ENCODE results near the genes MTMR12 and ZFR.

- PRO-cap = unidirectional peak, minus-strand start at chr5:20469268
These were observed 481.0 kb upstream of the CDH18 start for GRCh38 chr5:20469067-20469345.

DNA sequence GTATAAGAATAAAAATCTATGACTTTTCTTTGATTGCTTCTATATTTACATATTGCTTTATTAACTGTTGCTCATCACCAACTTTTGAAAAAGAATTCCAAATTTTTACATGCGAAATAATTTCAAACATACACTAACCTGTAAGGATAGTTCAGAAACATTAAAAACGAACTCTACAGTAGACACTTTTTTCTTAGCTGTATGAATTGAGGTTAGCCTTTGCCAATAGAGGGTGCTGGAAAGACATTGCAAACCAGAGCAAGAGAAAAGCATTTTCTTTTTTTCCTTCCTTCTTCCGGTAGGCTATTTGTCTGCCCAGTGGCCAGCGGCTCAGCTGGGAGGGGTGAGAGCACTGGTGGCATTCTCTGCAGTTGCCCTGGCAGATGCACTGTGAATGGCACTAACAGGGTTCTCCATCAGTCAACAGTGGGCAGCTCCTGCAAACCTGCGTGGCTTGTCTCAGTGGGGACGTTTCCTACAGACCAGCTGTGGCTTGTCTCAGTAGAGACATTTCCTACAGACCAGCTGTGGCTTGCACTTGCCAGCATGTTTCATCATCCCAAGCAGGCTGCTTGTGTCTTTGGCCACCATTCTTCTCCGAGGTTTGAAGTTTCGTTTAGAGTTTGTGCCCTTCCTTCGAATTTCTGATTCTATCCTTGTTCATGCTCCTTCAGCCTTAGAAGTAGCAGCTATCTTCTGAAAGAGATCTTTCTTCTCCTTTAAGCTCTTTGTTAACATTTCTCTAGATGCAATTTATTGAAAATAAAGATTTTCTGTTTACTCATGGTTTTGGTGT is 984.5 kb upstream of the CDH18 start:
- PRO-cap = no peak

GRCh38 chr5:25445305-25446349 is 800.8 kb upstream of the CDH10 start:
- PRO-cap = no peak

DNA sequence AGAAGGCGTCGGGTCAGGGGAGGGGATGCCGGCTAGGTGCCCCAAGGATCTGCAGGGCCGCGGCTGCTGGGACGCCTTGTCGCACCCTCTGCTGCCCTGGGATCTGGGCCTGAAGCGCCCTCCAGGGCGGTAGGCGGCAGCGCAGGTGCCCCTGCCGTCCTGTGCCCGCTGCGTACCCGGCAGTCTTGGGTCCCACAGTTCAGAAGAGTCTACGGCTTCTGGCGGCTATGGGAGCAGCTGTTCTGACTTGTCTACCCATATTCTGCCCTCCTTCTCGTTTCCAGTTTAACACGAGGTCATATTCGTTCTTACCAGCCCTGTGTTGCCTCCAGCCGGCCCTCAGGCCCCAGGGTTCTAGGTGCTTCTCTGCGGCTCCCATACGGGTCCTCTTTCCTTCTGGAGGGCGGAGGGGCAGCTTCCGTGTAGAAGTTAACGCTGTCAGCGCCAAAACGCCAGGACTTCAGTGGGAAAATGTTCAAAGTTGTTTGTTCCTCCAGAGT is 1771.9 kb upstream of the CDH9 start:
- PRO-cap = no peak

DNA sequence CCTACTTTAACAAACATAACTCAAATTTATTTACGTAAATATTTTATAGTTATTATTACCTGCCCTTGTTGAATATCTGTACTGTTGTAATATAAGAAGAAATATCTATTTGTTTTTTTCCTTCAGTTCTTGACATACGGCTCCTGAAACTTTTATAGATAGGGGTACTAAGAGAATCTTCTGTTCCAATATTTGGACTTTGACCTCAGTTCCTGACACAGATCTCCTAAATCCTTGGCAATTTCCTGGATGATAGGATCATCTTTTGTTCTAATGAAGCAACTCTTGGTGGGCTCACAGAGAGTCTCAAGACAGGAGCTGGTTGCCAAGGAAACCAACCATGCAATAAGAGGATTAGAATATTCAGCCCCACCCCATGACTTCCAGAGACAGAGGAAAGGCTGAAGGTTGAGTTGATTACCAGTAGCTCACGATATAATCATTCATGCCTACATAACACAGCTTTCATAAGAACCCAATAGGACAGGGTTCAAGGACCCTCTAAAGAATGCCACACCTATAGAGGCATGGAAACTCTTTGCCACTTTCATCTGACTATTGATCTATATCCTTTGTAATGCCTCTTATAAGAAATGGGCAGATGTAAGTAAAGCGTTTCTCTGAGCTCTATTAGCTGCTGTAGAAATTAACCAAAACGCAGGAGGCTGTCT is 2050.2 kb upstream of the CDH6 start:
- PRO-cap = no peak

- PRO-cap = no peak
These were observed 16.9 kb downstream of the DROSHA start for GRCh38 chr5:31514922-31515377.

- PRO-cap = no peak
These were observed 13.0 kb upstream of the PDZD2 start for GRCh38 chr5:31625966-31626361.

DNA sequence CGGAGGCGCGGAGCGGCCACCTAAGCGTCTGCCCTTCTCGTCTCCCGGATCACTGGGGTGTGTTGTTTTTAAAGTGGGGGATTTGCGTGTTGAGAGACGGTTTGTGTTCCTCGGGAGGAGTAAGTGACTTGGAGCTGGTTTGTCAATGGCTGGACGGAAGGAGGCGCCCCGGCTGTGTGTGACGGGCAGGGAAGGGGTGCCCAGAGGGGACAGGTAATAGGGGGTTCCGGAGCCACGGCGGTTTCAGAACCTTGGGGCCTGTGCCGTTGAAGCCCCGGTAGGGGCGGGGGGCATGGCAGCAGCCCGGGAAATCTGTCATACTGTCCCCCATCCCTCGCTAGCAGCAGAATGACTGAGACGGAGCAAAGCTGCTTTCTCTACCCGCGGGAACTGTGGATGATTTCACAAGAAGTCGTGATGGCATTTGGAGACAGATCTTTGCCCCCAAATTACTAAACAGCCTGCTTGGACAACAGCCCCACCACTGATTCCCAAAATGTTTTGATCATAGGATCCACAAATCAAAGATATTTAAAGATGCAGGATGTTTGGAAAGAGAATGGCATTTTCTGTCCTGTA is 216.4 kb downstream of the PDZD2 start:
- PRO-cap = unidirectional peak, minus-strand start at position 392 of the sequence

- PRO-cap = no peak
These were observed 236.7 kb downstream of the GOLPH3 start for GRCh38 chr5:31937118-31938145.

DNA sequence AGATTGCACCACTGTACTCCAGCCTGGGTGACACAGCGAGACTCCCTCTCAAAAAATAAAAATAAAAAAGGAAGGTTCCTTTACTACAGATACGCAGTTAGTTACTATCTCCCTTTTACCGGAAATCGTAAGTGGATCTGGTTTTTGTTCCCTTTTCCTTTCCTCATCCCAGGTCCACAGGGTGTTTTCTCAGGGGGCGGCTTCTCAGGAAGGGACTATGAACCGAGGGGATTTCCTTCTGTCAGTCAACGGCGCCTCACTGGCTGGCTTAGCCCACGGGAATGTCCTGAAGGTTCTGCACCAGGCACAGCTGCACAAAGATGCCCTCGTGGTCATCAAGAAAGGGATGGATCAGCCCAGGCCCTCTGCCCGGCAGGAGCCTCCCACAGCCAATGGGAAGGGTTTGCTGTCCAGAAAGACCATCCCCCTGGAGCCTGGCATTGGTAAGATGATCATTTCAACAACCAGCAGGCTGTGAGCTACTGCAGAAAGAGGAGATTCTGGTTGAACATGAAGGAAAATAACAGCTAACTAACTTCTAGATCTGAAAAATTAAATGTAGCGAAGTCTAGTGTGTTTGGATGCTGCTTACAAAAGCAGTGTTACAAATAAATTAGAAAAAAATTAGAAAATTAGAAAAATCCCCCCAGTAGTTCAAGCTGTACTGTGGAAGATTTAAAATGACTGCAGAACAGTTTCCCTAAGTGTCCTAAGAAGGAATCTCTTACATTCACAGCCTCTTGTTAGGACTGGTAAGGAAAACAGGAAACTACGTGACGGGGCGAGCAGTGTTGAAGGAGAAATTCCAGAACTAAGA is 75.7 kb downstream of the GOLPH3 start:
- PRO-cap = no peak

DNA sequence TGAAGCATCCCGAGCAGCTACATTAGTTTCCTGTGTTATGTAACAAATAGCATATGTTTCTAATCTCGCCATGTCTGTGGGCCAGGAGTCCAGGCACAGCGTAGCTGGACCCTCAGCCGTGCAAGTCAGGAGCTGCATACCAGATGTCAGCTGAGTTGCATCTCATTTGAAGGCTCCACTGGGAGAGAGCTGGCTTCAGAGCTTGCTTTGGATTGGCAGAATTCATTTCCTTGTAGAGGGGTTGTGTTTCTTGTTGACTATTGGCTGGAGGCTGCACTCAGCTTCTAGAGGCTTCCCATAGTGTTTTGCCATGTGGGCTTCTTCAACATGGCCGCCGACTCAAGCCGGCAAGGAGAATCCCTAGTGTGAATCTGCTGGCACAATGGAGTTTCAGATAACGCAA is 16.1 kb upstream of the GOLPH3 start:
- PRO-cap = no peak

DNA sequence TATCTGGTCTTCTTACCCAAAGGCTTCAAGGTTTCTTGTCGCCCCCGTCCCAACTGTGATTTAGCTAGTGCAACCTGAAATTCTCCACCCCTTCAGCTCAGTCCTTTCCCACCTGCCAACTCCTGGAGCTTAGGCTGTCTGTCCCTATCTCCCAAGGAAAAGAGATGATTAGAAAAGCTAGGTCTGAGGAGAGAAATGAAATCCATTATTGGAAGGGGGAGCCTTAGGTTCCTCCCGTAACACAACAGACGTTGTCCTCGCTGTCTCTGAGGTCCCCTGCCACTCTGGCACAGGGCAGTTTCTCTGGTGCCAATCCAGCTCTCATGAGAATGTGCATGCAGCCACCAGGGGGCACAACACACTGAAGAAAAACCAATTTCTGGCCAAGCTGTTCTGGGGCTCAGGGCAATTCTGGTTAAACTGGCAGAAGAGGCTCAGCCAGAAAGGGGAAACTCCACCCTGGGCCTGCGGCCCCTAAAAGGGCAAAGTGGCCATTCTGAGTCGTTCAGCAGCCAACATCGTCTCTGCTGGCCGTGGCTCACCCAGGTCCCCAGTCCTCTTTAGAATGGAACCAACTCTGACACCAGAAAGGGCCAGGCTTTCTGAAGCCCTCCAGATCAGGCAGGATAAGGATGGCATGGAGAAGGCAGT is 58.3 kb upstream of the GOLPH3 start:
- PRO-cap = no peak

DNA sequence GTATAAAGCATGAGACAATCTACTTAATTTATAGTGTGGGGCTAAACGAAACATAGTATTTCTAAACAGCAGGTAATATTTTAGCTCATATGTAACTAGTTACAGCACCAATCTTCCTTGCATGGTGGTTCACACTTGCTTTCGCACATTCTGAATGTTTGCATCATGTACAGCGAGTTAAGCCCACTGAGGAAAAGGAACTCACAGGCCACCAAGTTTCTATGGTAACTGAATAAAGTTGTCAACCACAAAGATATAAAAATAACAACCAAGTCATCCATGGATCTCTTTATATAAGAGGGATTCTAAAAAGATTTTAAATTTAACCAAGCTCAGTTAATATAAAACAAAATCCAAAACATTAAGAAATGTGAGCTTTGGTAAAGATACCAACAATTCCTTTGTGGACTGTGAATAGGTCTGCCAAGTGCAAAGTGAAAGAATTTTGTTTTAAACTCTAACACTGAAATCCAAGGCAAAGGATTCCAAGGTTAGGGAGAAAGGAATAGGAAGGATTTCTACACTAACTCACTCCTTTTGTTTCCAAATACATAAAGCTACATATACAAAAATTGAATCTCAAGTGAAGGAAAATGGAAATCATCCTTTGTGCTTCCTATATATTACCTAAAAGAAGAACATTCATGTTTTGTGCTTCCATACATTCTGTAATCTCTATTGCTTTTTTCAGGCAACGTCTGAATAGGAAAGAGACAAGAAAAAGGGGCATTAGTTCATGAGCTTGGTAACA is 67.5 kb upstream of the GOLPH3 start:
- PRO-cap = no peak

DNA sequence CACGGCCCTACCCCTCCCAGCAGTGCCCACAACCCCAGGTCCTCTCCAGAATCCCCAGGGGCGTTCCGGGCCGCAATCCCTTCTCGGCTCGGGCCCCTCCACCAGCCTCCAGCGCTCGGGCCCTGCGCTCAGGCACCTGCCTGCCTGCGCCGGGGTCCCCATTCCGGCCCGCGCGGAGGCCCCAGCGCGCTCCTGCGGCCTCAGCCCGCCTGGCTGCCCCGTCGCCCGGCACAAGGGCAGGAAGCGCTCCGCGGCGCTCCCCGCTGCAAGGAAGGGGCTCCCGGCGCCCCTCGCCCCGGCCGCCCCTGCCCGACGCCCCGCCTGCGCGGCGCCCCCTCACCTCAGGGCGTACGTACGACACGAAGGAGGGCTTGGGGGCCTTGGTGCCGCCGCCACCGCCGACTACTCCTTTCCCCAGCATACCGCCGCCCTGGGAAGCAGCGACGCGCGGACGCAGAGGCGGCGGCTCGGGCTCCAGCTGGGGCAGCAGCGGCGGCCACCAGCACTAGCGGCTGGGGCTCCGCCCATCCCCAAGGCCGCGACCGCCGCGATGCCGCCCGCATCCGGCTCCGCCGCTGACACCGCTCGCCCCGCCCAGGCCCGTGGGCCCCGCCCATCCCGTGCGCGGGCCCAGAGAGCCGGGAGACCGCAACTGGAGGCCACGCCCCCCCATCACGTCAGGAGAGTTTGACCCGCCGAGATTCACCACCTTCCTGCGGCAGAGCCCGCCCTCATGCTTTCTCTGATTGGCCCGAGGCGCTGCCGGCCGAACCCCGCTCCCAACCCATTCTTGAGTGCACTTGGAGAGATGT is at the start of gene MTMR12:
TSS of gene MTMR12 (minus strand) at position 522 of the 812 bp plus-strand sequence.
- PRO-cap = unidirectional peak, minus-strand start at position 232 of the sequence; bidirectional peak, plus-strand start outside the sequence, minus-strand start at position 552 of the sequence

DNA sequence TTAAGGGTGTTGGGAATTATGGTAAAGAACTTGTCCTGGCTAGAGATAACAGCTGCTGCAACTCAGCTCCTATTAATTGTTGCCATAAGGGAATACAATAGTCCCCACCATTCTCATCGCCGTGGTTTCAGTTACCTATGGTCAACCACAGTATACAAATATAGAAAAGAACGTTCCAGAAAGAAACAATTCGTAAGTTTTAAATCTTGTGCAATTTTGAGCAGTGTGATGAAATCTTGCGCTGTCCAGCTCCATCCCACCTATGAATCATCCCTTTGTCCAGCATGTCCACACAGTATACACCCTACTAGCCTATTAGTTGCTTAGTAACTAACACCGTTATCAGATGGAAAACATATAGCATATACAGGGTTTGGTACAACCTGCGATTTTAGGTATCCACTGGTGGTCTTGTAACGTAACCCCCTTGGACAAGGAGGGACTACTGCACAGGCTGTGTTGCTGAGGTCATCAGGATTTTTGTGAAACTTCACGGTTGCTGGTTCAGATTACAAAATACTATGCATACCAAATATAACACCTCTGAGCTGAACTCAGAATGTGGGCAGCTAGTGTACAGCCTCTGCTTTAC is 53.5 kb downstream of the ZFR start:
- PRO-cap = no peak

DNA sequence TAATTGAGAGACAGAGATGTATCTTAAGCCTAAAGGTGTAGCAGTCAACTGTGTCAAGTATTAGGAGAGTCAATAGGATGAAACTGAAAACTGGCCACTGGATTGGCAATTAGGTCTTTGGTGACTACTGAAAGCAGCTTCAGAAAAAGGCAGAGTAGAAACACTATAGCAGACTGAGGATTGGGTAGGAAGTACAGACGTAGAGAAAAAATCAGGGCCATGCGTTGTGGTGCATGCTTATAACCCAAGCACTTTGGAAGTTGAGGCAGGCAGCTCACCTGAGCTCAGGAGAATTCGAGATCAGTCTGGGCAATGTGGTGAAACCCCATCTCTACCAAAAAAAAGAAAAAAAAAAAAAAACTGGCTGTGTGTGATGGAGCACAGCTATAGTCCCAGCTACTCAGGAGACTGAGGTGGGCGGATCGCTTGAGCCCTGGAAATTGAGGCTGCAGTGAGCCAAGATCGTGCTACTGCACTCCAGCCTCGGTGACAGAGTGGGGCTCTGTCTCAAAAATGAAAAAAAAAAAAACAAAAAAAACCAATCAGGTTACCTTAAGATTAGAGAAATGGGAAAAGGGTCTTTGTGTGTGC is 42.2 kb downstream of the ZFR start:
- PRO-cap = no peak

- PRO-cap = unidirectional peak, minus-strand start at chr5:32433119
These were observed 11.7 kb downstream of the ZFR start for GRCh38 chr5:32432812-32433193.

DNA sequence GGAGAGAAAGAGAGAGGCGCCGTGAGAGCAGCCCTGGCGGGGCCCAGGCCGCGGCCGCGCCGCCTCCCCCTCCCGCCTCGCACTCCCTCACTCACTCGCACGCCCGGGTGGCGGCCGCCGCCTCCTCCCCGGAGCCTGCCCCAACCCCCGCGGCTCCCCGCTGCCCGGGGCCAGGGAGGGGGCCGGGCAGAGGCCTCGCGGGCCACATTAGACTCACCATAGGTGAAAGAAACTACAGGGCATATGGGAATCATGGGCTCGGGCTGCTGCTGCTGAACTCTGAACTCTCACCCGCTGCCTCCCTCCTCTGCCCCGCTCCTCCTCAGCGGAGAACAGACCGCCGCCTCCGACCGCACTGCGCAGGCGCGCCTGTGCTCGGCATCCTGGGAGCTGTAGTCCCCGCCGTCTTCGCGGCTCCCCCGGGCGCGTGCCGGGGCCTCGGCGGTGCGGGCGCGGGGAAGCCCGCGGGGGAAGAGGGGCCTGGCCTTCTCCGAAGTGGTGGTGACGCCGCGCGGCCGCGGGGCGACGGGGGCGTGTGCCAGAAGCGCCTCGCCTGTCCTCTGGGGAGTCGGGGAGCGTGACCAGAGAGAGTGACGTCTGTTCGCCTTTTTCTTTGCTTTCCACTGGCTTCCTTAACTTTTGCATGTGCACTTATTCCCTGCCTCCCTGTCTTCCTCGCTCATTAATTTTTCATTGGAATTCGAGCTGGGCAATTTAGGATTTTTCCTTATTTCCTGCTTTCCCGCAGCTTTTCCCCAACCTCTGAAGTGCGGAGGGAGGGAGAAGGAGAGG is at the start of gene ZFR:
TSS of gene ZFR (minus strand) at position 336 of the 792 bp plus-strand sequence.
- PRO-cap = bidirectional peak, plus-strand start at position 250 of the sequence, minus-strand start at position 334 of the sequence; bidirectional peak, plus-strand start at position 528 of the sequence, minus-strand start at position 497 of the sequence

- PRO-cap = no peak
These were observed 10.1 kb downstream of the SUB1 start for GRCh38 chr5:32595201-32596020.

- PRO-cap = no peak
These were observed 94.9 kb downstream of the NPR3 start for GRCh38 chr5:32806110-32806309.